Umbilical cord (tissue), 2 donors: ENCODE data around the genes PRICKLE2 and LRIG1.

DNA sequence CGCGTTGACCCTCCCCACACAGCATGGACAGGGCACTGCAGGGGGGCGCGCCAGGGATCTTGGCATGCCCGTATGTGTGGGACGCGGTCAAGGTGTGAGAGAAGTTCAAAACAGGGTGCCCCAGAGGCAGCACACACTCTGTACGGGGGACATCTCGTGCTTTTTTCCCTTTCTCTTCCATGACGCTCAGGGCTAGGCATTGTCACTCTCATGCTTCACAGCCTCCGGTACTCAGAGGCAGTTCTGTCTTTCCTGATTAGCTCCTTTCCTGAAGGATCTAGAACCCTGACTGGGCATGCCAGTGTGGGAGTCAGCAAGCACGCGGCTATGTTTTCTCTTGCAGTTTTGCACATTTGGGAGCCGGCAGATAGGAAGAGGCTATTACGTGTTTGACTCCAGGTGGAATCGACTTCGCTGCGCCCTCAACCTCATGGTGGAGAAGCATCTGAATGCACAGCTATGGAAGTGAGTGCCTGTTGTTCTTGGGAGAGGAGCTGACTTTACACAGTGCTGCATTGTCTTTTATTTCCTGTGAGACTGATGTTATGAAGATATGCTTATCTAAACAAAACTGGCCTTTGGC lies 32.8 kb downstream of the PSMD6 start:
- RAMPAGE, long total RNA, result no peak

DNA sequence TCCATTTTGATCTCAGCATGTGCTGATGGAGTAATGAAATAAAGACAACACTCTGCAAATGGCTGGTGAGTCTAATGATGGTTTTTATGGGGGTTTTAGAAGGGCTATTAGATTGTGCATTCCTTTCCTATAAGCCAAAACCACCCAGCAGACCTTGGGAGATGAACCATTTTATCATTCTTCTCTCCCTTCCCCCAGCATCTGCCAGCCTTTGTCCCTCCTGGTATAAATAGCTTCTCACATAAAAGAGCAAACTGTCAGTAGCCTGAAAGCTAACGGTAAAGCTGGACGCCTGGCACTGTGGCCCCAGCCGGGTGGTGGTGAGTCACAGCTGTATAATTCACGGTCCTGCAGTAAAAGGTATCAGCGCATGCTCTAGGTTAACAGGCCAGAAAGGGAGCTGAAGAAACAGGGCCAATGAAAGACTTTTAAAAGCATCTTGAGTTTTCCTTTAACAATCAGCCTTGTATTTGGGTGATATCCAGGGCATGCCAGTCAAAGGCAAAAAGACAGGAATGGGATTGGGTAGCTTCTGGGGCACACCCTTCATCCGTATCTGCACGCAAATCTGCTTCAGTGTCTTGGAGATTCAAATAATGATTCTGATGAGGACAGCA lies 37.6 kb downstream of the PRICKLE2 start:
- RAMPAGE, long total RNA, result no peak

GRCh38 chr3:64224809-64225867 lies at the start of gene PRICKLE2:
PRICKLE2 (minus strand) TSS chr3:64225466.
- RAMPAGE, long total RNA, result no peak

- RAMPAGE, long total RNA, result no peak
Measured at GRCh38 chr3:64489232-64489962, 198.4 kb downstream of the ADAMTS9 start.

DNA sequence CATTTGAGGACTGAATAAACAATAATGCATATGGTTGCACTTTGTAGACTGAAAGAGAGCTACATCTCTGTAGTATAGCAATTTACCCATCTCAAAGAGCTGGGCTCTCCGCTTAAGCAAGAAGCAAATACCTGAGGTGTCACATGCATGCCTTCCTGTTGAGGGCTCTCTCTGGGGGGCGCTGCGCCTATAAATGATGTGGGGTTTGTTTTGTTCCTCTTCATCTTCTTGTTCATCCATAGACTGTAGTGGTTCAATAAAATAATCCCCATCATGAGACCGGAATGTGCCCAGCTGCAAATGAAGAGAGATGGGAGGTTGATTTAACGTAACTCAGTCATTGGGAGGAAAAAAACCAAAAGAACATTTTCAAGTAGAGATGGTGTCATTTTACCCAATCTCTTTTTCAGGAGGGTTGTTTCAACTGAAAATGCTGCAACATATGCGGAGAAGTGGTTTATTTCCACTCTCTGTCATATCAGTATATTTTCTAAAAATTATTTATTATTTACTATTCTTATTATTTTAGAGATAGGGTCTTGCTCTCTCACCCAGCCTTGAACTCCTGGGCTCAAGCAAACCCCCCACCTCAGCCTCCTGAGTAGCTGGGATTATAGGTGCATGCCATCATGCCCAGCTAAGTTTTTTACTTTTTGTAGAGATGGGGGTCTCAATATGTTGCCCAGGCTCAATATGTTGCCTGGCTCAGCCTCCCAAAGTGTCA lies 6.6 kb downstream of the ADAMTS9 start:
- RAMPAGE, long total RNA, result no peak

- RAMPAGE, long total RNA, result no peak
Measured at GRCh38 chr3:65581582-65582541, 456.9 kb downstream of the MAGI1 start.

DNA sequence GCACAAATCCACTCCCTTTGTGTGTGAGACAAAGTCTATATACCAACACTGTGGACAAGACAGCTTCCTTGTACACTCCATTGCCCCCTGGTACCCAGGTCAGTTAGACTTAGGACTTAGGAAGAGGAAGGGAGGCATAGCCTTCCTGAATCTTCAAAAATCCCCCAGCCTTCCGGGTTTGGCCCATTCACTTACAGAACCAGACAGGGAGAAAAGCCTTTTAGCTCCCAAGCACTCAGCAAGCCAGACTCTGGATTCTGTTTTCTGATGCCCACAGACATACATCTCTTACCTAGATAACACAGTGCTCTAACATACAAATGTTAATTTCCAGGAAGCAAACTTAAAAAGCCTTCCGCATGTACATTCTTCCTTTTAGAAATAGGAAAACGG lies 442.2 kb downstream of the MAGI1 start:
- RAMPAGE, long total RNA, result no peak

- RAMPAGE, long total RNA, result no peak
Measured at GRCh38 chr3:65862347-65863107, 176.2 kb downstream of the MAGI1 start.

DNA sequence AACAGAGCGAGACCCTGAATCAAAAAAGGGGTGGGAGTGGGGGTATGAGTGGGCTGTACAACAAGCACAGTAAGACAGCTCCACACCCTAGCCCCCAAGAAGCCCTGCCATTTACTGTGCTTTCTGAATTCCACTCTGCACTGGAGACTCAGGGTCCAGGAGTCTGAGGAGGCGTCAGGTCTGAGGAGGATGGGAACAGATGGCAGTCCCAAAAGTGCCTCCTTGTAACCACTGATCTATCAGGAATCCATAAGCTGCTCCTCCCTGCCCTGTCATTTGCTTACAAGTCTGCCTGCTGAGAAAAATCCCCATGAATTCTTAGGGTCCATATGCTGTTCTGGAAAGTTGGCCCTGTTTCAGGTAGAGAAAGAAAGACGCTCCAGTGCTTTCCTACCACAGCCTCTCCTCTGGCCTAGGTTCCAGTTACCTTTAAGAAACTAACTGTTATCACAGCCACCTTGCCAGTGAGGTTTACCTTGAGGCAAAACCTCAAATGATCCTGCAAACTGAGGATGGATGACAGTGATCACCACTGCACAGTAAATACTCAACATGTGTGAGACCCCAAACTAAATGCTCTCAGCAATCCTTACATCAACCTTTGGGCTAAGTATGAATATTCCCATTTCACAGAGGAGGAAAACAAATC lies 170.9 kb downstream of the MAGI1 start:
- RAMPAGE, long total RNA, result no peak

GRCh38 chr3:65961093-65961999 lies 77.4 kb downstream of the MAGI1 start:
- RAMPAGE, long total RNA, result no peak

DNA sequence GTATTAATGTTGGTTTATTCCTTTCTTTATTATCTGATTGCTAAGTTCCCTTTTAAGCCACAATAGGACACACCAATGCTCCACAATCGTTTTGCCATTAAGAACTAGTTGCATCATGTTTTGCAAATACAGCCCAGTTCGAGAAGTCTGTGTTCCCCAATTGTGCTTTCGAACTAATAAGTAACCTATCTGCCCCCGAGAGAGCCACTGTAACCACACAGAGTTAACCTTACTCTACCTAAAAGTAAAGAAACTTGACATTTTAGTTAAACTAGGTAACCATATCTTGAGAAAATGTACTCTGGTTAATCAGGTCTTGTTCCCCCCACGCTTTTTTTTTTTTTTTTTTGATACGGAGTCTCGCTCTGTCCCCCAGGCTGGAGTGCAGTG lies 39.1 kb downstream of the MAGI1 start:
- RAMPAGE, long total RNA, result no peak

GRCh38 chr3:66304221-66304652 lies 83.4 kb downstream of the SLC25A26 start:
- RAMPAGE, long total RNA, result no peak

DNA sequence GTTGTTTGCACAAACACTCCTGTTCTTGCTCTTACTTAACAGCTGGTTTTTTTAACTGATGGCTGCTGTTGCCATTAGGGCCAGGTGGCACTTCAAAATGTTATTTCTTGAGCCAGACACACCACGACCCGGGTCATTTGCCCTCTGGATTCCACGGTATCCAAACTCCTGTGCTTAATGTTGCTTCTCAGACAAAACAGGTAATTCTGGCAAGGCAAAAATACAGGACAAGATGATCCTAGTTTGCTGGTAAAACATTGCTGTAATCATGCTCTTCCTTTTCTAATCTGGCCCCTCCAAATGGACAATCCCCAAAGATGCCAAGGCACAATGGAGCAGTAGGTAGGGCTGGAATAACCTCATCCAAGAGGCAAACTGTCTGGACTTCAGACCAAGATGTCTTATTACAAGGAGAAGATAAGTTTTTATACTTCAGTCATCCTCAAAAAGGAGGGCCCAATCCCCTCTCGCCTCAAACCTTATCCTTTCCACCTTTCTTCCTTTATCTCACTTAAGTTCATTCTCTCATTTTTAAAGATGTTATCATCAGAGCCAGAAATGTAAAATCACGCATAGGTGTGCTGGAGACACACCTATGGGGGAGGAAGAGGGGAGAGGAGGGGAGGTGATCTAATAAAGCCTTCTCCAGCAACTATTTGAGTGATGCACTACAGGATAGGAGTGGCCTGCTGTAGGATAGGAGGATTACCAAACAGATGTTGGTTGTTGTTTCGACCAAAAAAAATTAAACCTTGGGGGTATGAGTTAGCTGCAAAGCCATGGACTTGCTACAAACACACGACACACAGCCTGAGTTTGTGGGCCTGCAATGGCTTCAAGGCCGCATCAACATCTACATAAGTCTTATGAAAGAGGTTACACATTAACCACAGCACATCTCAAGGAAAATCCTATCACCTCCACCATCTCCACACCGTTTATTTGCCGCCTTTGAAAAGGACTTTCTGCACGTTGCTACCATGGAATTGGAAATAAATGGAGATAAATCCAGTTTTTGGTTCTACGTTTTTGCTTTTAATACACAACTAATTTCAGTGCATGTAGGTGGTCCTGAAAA lies 23.3 kb downstream of the LRIG1 start:
- RAMPAGE, long total RNA, result no peak

DNA sequence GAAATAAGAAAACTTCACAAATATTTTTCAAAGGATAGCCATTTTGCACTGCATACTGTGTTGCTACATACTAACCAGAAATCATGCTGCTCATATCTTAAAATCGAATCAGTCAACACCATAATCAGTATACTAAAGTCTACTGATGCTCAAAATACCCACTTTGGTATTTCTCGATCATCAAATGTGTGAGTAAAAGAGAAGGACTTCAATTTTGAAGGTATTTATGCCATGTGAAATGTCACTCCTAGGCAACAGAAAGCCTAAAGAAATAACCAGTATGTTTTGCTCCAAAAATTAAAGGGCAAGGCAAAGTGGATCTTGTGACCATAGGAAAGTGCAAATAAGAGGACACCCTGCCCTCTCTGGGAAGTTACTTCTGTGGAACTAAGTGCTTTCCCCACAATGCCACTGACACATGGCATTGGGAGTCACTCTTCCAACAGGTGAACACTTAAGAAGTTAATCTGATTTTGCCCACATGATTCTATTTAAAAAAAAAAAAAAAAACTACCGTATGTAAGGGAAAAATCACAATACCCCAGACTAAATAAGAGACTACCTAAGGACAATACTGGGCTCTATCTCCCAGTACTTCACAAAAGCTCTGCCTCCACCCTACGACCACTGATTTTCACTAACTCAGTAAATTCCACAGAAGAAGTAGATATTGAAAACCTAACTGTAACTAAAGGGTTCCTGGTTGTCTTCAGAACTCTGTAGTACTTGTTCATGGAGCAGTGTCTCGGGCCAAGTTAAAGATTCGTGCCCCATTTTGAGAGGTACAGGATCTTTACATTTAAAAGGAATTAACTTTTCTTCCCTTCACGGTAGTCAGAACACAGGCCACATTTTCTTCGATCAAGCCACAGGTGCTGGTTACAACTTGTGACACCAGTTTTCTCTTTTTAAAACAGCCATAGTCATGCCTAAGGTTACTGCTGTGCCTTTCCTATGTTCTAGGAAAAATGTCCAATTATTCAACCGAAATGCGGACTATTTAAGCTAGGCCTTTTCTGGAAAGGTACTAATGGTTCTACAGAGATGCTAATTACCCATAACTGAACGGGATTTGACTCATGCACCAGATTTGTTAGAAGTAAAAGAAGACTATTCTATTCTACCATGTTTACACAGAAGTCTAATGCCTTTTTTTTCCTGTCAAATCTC lies 2.4 kb downstream of the LRIG1 start:
- RAMPAGE, long total RNA, result no peak

DNA sequence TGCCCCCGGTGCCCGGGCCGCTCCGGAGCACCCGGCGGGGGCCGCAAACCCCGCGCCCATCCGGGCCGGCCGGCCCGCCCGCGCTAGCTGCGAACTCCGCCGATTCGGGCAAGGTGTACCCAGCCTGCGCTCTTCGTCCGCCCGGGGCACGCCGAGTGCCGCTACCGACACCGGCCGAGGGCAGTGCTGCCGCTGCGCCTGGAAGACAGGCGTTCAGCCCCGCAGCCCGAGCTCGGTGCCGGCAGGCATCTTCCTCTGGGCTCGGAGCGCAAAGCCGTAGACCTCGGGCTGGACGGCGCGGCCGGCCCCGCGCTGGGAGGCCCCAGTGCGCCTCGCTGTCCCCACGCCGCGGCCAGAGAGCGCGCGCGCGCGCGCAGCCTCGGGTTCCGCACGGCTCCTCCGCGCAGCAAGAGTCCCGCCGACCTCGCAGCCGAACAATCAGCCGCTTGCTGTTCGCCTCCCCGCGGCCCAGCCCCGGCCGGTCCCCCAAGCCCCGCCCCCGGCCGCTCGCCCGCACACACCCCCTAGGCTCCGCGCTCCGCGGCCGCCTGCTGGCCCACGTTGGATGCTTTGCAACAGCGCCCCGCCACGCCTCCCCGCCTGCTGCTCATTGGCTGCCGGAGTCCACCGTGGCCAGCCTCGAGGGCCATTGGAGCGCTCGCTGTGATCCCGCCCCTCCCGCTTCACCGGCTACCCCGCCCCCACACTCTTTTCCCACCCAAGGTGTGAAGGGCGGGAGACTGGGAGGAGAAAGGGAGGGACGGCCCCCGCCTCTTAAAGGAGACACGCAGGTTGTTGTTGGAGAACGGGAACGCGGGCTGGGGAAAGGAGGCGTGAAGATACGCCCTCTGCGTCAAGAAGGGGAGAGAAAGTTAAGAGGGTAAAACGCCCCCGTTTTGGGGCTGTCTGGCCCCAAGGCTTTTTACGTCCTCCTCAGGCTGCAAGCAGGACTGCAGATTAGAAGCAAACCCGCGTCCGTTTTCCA lies at the start of gene LRIG1:
TSS of gene LRIG1 (minus strand) at position 451 of the 985 bp plus-strand sequence.
- RAMPAGE, long total RNA, result no peak

GRCh38 chr3:66546305-66546746 lies 45.5 kb upstream of the LRIG1 start:
- RAMPAGE, long total RNA, result no peak

DNA sequence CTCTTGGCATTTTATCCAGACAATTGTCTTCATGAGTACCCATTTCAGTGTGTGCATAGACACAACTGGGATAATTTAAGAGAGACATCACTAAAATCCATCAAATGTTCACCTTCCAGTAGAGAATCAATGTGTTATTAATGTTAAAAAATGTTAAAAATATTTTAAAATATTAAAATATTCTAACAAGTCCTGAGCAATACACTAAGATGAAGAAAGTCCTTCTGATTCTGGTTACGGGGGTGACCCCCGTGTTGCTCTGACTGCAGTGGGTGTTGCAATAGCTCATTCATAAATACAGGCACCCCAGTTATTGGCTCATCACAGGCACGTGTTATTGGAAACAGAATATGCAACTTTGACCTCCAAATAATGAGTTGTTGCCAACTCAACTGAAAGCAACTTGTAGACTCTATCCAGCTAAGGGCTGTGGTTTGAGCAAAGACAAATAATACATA lies 87.3 kb upstream of the LRIG1 start:
- RAMPAGE, long total RNA, result no peak

DNA sequence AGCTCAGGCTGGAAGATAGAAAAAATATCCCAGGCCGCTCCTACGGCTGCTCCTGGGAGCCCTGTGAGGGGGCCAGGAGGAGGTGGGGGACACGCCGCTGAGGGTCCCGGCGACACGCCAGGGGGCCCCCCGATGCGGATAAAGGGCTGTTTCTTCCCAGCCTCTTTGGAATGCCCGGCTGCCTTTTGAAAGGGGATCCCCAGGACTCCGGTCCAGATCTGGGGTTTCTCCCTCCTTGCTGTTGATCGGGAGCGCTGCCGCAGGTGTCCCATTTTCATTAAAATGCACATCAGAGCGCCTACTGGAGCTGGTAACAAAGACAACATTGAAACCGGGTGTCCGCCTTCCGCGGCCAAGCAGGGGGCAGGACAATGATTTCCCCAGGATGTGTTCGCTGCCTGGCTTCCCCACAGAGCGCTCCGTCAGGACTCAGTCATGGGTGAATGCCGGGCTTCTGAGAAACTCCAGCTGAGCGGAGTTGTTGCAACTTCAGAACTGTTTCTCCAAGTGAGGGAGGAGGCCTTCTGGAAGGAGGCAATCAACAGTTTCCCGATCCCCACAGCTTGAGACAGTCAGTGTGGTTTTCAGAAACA lies 200.0 kb upstream of the KBTBD8 start:
- RAMPAGE, long total RNA, result no peak

- RAMPAGE, long total RNA, result no peak
Measured at GRCh38 chr3:67483980-67484549, 170.3 kb downstream of the SUCLG2 start.

GRCh38 chr3:67567134-67567352 lies 87.4 kb downstream of the SUCLG2 start:
- RAMPAGE, long total RNA, result no peak